Helper T cell (primary cell): ENCODE measurements around a stretch of chr7.

DNA sequence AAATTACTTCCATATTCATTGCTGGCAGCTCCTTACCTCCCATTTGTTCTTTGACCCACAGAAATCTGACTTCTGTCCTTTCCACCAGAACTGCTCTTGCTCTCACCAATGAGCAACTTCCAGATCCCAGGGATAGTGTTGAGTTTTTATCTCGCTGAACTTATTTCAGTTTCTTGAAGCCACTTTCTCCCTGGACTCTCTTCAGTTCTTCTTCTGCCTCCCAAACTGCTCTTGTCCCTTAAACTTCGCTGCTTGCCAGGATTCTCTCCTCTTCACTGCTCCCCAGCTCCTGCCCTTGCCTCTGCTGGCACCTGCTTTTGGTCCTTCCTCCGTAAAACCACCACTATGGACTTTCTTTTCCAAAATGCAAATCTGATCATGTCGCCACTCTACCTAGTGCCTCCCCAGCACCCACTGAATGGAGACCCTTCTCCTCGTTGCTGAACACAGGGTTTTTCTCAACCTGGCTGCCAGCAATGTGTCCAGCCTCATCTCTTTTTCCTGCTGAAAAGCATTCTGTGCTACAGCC lies 92.8 kb upstream of the PALS2 start:
- PRO-cap, 2 experiments, result no peak in any of the 2 experiments

DNA sequence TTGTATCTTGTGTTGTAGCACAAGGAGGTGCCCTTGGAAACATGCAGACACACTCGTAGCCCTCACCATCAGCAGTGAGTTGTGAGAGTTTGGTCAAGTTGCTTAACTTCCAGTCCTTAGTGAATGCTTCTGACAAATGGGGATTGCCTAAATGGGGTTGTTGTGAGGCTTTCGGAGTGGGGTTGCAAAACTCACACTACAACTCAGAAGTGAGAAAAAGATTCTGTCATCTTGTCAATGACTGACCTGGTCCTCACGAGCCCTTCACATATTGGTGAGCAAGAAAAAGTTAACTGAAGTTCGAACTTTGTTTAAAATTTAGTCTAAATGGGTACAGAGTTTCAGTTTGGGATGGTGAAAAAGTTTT lies 29.1 kb upstream of the GSDME start:
- PRO-cap, 2 experiments, result no peak in any of the 2 experiments

- PRO-cap, 2 experiments, result peak in 2 of 2 experiments; most common plus-strand start chr7:24907806 (in 1); most common minus-strand start chr7:24907728 (in 2)
Observed at GRCh38 chr7:24907445-24908042, 72.4 kb downstream of the OSBPL3 start.

DNA sequence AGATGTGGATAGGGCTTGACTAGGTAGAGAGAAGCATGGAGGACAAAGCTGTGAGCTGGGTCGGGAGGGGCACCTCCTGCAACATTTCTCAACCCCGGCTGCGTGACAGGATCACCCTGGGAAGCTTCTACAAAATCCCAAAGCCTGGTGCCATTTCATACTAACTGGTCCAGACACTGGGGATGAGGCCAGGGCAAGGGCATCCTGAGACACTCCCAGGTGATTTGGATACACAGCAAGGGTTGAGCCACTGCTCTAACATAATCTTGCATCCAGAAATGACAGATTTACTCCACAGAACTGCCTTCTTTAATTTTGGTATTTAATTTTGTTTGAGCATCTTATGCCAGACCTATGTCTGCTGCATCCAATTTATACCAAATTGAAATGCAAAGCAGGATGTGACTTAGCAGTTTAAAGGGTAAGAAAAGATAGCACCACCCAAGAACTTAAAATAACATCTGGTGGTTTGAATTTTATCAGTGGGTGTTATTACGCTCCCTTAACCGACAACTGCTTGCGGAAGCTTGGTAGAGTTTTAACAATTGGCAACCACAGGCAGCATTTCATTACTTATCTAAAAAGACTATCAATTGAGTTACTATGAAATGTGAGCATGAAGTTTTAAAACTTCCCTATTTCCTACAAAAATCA lies 69.1 kb downstream of the OSBPL3 start:
- PRO-cap, 2 experiments, result peak in 1 of 2 experiments; most common plus-strand start position 489 of the sequence (in 1); most common minus-strand start position 388 of the sequence (in 1)

- PRO-cap, 2 experiments, result no peak in any of the 2 experiments
Observed at GRCh38 chr7:25030939-25031404, 51.0 kb upstream of the OSBPL3 start.

DNA sequence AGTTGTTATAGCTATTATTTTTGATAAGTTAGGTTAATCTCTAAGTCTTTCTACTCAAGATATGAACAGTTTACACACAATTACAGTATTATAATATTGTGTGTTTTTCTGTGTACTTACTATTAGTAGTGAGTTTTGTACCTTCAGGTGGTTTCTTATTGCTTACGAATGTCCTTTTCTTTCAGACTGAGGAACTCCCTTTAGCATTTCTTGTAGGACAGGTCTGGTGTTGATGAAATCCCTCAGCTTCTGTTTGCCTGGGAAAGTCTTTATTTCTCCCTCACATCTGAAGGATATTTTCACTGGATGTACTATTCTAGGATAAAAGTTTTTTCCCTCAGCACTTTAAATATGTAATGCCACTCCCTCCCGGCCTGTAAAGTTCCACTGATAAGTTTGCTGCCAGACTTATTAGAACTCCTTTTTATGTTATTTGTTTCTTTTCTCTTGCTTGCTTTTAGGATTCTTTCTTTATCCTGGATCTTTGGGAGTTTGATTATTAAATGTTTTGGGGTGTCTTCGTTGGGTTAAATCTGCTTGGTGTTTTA lies 1.7 kb upstream of the CYCS start:
- PRO-cap, 2 experiments, result no peak in any of the 2 experiments

DNA sequence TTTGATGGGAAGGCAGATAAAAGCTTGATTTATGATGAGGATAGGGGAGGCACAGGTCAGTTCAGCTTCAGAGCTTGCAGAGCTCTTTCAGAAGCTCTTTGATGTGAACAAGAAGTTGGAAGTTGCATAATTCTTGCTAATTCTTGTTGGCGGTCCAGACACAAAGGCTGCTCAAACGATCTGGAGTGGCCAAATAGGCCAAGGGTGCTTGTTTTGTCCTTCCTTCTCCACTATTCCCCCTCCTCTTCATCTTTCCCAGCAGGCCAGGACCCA lies 180.0 kb upstream of the NPVF start:
- PRO-cap, 2 experiments, result no peak in any of the 2 experiments

- PRO-cap, 2 experiments, result no peak in any of the 2 experiments
Observed at GRCh38 chr7:25625323-25625900, 397.1 kb upstream of the NPVF start.

- PRO-cap, 2 experiments, result no peak in any of the 2 experiments
Observed at GRCh38 chr7:25662482-25663181, 434.3 kb upstream of the NPVF start.

DNA sequence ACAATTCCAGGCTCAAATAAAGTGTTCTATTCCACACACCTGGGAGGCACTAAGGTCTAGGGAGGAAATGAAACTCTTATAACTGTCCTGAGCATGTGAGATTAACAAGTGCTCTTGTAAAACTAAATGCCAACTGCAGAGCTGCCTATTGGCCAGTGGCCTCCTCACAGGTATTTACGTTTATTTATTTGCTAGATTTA lies 381.9 kb upstream of the NFE2L3 start:
- PRO-cap, 2 experiments, result no peak in any of the 2 experiments

DNA sequence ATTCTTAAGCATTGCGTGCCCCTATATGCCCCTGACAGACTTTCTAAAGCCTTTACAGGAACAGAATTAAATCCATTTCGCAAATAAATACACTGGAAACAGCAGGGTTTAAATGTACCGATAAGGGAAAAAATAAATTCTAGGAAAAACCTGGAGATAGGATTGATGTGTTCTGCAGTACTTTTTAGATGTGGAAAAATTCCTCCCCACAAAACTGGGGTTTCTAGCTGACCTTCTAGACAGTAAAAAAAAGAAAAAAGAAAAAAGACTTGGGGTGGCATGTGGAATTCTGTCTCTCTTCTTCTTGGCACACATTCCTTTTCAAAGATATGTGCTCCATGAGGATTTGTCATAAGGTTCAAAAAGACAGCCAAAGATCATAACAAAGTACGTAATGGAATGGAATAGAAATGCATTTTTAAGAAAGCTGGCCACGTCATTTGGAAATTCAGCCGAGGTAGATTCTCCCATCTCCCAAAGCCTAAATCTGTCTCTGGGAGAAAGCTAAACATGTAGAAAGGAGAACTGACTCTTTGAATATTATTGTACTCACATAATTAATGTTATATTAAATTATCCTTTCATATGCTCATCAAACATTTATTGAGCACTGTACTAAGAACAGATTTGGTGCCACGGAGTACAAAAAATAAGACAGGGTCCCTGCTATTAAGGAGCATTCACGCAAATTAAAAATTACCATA lies 381.4 kb upstream of the NFE2L3 start:
- PRO-cap, 2 experiments, result no peak in any of the 2 experiments

GRCh38 chr7:25776062-25776494 lies 375.9 kb upstream of the NFE2L3 start:
- PRO-cap, 2 experiments, result no peak in any of the 2 experiments

- PRO-cap, 2 experiments, result no peak in any of the 2 experiments
Observed at GRCh38 chr7:25894293-25894756, 257.7 kb upstream of the NFE2L3 start.

GRCh38 chr7:25939841-25940495 lies 212.0 kb upstream of the NFE2L3 start:
- PRO-cap, 2 experiments, result no peak in any of the 2 experiments

DNA sequence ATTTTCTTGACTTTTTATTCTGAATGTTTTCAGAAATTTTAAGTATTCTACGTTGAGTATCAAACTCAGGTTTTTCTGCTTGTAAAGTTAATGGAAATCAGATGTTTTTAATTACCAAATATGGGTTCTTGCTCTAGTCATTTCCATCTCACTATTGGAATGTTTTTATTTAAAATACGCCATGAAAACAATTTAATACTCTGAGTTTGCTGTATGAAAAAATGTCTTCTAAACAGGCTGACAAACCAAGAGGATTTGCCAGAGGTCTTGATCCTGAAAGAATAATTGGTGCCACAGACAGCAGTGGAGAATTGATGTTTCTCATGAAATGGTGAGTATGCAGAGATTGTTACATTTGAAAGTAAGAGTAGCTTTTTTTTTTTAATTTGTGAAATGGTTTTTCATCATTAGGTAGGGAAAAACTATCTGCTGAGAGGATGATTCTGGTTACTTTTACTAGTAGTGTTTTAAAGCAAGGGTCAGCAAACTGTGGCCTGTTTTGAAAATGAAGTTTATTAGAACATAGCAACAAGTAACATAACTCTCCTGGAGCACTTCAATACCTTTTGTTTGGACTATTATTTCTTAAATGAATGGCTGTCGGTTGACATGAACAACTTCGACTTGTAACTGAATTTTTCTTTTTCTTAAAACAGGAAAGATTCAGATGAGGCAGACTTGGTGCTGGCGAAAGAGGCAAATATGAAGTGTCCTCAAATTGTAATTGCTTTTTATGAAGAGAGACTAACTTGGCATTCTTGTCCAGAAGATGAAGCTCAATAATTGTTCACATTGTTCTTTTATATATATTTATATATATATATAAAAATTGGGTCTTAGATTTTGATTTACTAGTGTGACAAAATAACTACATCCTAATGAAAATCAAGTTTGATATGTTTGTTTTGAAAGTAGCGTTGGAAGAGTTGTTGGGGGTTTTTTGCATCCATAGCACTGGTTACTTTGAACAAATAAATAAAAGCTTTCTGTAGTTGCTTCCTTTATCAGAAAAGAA lies 10.2 kb downstream of the CBX3 start:
- PRO-cap, 2 experiments, result no peak in any of the 2 experiments

DNA sequence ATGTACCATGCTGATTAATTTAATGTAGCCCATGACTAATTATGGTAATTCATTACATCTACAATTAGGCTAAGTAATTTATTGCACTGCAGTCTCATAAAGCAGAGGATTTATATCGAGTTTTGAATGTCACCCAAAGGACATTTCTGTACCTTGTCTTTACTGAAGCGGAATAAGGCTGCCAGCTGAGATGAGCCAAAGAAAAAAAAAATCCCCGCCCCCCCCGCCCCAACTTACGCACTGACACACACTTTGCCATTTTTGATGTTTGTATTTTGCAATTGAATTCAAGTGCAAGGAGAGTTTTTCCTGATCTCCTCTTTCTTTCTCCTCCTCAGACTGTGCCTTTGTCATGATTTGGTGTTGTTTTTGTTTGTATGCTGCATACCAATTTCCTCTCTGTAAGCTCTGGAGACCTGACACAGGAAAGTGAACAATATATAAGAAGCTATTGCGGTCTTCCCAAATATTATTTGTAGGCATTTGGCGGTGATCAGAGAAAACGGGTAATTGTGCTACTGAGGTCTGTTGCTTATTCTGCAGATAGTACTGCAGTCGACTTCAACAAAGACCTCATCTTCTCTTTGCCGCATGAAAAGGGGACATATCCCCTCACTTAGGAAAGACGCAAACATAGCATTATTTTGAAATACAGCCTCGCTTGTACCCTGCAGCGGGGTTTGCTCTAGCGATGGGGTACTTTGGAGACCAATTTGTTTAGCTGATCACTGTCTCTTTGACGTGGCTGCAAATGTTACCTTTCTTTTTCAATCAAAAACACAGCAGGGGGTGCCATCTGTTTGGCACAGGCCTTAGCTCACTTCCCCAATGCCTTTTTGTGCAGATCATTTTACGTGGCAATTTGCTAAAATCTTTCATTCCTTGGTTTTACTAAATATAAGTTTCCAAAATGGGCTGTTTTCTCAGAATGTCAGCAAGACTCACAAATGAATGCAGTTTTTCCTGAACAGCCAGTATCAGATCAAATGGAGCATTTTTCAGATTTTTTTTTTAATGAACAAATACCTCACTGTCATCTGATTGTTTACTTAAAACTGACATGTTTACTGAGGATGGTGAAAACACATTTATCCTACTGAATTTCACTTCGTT lies 206.5 kb downstream of the SKAP2 start:
- PRO-cap, 2 experiments, result no peak in any of the 2 experiments

DNA sequence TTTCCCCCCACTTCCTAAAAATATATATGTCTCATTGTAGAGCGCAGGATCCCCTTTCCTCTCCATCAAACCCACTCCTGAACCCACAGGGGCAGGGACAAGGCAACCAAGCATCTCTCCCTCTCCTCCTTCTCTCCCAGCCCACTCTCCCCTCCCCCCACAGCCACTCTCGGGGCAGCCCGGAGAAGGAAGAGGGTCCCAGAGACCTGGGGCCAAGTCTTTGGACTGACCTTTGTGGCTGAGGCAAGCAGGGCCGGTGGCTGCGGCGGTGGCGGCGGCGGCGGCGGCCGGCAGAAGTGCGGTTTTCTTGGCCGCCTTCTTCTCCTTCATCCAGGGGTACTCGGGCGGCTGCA lies 627 bp downstream of the HOXA2 start:
- PRO-cap, 2 experiments, result no peak in any of the 2 experiments

DNA sequence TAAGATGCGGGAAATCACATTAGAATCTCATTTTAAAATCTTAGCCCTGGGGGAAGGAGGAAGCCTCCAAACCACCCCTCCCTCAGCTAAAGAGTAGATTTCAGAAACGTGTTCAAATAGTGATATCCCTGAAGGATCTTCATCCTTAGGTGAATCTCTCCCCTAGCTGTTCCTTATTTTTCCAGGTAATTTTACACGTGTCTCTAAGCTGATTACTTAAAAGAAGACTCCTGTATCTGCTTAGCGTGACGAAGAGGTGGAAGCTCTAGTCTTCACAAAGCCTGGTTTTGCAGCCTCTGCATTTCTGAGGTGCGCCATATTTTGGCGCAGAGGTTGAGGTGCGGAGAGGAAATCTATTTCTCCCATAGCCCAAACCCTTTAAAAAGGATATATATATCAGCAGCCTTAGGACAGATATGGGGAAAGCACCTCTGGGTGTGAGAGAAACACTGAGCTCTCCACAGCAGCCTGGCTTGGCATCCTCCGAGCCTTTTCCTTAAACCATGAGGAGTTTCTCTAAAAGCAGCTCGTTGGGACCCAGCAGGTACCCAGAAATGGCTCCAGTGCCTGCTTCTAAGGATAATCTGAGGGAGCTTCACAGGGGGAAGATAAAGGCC lies 2.9 kb upstream of the HOXA2 start:
- PRO-cap, 2 experiments, result no peak in any of the 2 experiments

DNA sequence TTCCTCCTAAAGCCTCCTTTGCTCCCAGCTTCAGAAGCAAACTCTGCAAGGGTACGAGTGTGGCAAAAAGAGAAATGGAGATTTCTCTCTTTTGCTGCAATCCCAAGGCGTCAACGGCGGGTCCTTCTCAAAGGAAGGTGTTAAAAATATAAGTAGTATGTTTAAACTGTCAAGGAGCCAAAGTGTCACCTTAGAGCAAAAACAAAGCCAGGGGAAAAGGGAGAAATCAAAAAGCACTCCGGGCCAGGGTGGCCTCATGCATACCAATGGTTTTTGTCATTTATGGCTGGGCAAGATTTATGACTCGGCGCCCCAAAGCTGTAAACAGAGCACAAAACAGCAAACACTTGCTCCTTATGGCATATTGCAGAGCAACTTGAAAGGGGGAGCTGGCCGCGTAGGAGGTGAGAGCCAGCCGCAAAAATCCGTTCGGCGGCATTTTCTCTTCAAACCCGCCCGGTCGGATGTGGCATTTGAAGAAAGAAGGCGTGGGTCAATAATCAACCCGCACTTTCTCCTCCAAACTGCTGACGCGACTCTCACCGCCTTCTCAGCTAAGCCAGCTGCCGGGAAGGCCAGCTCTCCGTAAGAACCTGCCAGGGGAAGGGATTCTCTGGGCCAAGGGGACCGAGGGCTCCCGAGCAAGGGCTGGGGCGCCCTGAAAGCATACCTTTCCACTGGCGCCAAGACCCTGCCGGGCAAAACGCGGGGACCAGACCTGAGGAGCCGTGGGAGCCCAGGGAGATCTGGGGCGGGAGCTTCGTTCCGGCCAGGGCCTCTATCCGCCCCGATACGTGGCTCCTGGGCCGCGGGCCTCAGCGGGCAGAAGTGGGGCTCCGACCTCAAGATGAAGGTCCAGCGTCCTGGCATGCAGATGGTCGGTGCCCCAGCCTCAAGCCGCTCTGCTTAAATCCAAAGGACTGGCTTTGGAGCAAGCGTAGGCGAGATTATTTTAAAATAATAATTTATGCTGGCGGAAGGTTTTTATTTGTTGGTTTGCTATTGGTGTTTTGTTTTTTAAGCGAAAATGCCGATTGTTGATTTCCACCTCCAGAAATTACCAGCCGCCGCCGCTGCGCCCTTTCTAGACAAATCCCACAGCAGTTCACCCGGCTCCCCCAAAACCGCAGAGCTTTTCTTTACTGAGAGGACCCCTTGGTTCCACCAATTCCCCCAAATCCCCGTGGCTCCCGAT lies 12.9 kb upstream of the HOXA2 start:
- PRO-cap, 2 experiments, result no peak in any of the 2 experiments

GRCh38 chr7:27116306-27117698 lies 13.8 kb downstream of the HOXA4 start:
- PRO-cap, 2 experiments, result no peak in any of the 2 experiments